HGPS cell (cell line): ENCODE results near the gene C15orf39.

DNA sequence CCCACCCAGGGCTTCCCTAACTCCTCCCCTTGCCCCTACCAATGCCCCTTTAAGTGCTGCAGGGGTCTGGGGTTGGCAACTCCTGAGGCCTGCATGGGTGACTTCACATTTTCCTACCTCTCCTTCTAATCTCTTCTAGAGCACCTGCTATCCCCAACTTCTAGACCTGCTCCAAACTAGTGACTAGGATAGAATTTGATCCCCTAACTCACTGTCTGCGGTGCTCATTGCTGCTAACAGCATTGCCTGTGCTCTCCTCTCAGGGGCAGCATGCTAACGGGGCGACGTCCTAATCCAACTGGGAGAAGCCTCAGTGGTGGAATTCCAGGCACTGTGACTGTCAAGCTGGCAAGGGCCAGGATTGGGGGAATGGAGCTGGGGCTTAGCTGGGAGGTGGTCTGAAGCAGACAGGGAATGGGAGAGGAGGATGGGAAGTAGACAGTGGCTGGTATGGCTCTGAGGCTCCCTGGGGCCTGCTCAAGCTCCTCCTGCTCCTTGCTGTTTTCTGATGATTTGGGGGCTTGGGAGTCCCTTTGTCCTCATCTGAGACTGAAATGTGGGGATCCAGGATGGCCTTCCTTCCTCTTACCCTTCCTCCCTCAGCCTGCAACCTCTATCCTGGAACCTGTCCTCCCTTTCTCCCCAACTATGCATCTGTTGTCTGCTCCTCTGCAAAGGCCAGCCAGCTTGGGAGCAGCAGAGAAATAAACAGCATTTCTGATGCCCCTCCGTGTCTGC is 2.8 kb downstream of the ISLR start:
- RRBS = no CpG with 5 or more reads among the region's 5 CpGs

DNA sequence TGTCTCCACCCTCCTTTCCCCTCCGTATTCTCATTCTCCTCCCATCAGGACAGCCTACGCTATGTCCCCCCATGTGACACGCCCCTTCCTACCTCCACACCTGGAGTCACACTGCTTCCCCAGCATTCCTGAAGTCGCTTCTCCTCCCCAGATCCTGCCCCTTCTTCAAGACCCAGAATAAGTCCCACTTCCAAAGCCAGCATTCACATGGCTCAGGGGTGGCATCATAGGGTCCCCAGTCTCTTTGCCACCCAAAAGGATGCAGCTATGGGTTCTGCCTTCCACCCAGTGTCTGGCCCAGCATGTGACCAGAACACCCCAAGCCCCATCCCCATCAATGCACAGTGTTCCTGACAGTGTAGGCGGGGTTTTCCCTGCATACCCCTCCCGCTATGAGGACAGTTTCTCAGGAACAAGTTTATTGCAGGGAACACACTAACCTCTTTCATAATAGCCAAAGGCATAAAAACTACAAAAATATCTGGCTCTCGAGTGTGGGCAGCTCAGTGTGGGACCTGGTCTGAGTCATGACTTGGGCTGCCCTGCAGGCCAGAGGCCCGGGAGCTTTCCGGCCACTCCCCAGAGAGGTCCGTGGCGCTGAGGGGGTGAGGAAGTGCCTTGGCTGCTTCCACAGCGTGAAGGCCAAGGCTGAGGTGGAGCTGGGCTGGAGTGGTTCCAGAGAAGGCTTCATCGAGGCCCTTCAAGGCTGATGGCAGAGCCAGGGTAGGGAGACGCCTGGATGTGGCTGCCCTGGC is 5.7 kb downstream of the ISLR start:
- RRBS = no CpG with 5 or more reads among the region's 14 CpGs

DNA sequence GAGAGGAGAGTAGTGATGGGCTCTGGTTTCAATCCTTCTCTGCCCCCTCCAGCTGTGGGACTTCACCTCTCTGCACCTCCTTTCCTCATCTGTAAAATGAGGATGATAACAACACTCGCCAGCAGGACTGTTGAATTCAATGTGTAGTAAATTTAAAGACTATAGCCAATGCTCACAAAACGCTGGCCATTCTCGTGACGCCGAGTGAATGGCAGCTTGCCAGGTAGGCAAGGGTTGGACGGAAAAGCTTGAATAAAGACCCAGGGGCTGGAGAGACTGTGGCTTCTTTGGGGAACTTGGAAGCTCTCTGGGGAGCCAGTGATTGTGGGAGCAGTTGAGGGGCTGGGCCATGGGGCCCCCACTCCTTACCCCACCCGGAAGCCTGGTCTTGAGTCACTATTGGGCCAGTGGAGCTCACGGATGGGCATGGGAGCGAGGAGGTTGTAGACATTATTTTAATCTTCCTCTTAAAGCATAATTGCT is 7.8 kb upstream of the CCDC33 start:
- RRBS = no CpG with 5 or more reads among the region's 9 CpGs

- RRBS = no CpG with 5 or more reads among the region's 3 CpGs
These were observed 15.9 kb upstream of the ARID3B start for GRCh38 chr15:74525006-74525536.

DNA sequence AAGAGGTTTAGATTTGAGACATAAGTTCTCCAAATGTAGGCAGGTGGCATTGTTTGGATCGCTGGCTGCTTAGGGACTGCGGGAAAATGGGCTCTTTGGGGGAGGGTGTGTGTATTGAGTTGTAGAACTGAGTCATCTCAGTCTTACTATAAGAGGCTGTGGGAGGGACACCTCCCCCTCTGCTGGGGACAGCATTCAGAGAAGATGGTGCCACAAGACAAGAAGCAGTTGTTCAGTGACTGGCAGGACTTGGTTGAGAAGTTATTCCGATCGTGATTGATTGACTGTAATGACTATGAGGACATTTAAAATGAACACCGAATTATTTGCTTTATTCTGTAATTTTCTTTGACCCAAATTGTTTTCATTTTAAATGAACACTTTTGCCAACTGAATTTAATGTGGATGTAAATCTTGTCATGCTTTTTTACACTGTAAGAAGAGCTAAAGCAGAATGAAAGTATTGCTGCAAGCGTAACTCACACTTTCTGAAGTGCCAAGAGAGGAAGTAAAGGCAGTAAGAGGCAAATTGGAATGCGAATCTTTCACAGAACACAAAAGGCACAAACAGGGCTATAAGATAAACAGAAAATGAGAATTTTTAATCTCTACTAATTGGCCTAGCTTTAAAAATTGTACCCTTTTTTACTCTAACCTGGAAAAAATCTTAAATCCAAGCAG is 1.0 kb downstream of the ARID3B start:
- RRBS = no CpG with 5 or more reads among the region's 7 CpGs

DNA sequence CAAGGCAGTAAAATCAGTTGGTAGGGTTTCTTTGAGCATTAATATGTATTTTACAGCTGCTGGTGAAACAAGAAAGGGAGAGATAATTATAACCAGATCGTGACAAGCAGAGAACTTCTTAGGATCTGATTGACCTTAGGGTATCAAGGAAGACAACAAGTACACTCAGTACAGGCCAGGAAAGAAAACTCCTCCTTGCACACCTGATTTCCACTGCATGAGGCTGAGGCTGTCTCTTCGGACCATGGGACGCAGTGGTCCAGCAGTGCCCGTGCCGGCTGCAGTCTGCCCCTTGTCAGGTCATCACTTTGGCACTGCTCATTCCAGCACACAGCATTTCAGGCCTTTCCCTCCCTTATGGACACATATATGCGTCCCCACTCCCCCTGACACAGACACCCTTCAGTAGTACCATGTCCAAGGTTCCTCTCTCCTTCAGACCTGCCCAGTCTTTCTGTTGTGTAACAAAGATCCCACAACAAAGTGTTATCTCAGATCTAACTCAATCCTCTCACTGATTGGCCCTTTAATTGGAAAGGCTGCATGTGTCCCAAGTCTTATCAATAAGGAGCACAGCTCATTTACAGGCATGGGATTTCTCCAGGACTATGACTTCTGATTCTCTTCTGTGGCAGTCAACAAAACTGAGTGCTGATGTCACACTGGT is 27.8 kb downstream of the CLK3 start:
- RRBS = no CpG with 5 or more reads among the region's 6 CpGs

GRCh38 chr15:74779852-74780382 is 2.0 kb upstream of the CSK start:
- RRBS = no CpG with 5 or more reads among the region's 6 CpGs

- RRBS = 8% methylated on average over 1 of the region's 6 CpGs
These were observed 1.9 kb downstream of the CSK start for GRCh38 chr15:74783749-74784230.

GRCh38 chr15:74843437-74843883 is 504 bp upstream of the ULK3 start:
- RRBS = 9% methylated on average over 8 of the region's 24 CpGs

DNA sequence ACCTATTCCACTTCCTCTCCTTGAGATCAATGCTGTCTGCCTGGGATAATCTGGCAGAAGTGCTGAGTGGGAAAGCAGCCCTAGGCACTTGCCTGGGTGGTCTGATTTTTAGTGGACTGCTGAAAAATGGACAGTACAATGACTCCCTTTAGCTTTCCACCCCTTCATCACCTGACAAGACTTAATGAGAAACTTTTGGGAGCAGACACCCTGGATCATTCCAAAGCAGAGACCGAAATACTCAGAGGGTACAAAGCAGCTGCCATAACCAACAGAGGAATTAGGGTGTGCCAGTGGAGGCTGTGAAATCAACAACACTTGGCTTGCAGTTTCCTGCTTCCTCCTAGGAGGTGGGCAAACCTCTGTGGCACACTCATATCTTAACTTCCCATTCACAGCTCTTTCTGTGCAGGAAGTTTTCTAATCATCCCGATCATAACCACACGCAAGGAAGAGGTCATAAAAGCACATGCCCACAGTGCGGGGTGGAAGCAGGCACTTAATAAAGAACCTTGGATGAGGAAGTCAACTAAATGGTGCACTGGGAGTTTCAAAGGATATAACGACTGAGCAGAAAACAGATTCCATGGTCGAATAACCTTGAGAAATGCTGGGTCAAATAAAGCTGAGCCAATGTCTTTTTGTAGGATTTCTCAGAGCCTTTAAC is 5.2 kb downstream of the SCAMP2 start:
- RRBS = no CpG with 5 or more reads among the region's 6 CpGs

GRCh38 chr15:74896492-74896983 is 6.7 kb downstream of the MPI start:
- RRBS = no CpG with 5 or more reads among the region's 3 CpGs

DNA sequence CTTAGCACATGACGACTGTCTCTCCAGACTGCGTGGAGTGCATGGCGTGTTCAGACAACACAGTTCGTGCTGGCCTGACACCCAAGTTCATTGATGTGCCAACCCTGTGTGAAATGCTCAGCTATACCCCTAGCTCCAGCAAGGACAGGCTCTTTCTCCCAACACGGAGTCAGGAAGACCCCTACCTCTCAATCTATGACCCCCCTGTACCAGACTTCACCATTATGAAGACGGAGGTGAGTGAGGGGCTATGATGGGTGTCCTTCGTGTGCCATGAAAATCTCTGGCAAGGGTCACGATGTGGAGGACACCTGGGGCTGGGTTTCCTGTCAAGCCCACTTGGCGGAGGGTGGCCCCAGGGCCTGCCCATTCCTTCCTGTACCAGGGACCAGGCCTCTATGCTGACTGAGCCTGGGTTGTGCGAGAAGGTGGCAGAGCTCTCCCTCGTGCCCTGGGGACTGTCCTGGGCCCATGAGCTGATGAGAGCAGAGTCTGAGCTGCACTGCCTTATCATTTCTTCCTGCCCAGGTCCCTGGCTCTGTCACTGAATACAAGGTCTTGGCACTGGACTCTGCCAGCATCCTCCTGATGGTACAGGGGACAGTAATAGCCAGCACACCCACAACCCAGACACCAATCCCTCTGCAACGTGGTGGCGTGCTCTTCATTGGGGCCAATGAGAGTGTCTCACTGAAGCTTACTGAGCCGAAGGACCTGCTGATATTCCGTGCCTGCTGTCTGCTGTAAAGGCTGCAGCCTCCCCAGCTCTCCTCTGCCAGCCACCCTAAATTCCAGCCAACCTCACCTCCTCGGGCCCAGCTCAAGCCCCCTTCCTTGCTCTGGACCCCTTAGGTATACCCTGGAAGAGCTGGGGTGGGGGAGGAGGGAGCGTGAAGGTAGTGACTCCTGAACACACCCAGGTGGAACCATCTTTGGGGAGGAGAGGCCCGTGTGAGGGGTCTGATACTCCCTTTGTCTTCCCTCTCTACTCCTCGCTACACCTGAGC is 7.4 kb downstream of the MPI start:
- RRBS = no CpG with 5 or more reads among the region's 19 CpGs

DNA sequence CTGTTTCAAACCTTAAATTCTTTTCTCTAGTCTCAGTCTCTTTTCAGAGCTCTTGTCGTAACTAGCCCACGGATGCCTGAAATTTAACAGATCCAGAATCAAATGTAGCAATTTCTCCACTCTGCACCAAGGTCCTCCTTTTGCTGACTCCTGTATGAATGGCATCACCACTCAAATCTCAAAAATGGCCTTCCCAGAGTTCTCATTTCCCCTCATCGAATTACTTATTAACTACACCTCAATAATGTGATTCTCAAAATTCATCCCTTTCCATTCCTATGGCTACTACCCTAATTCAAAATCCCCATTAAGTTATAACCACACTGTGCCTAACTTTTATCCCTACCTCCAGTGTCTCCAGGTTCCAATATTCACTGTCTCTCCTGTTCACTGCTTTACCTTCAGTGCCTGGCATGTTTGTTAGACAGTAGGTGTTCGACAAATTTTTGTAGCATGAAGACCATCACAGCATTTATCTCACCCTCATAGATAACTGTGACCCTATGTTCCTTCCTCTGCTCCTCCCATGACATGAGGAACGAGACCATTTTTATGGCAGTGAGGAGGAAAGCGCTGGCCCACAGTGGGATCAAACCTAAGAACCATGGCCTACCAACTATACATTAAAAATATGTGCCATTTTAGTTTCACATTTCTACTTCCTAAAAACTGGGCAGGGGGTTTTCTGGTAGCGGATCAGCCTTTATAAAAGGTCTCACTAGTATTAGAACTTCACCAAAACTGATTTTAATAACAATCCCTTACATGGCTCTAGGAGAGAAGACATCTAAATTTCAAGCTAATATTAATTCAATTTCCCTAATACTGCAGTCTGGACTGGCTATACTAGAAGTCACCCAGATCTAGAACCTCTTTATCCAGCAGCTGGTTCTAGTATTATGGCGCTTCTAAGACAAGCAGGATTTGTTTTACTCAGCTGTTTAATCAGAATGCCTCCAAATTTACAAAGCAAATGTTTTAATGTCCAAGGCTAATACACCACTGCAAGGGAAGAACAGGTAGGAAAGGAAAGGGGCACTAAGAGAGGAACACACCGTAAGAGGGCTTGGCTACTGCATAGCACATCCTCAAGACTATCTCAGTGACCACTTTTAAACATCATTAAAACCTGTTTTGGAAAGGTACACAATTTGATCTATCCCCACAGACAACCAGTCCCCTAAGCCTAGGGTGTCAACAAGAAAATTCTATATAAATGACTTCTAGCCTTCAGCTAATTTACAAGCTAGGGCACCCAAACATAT is 12.6 kb upstream of the FAM219B start:
- RRBS = no CpG with 5 or more reads among the region's 9 CpGs

DNA sequence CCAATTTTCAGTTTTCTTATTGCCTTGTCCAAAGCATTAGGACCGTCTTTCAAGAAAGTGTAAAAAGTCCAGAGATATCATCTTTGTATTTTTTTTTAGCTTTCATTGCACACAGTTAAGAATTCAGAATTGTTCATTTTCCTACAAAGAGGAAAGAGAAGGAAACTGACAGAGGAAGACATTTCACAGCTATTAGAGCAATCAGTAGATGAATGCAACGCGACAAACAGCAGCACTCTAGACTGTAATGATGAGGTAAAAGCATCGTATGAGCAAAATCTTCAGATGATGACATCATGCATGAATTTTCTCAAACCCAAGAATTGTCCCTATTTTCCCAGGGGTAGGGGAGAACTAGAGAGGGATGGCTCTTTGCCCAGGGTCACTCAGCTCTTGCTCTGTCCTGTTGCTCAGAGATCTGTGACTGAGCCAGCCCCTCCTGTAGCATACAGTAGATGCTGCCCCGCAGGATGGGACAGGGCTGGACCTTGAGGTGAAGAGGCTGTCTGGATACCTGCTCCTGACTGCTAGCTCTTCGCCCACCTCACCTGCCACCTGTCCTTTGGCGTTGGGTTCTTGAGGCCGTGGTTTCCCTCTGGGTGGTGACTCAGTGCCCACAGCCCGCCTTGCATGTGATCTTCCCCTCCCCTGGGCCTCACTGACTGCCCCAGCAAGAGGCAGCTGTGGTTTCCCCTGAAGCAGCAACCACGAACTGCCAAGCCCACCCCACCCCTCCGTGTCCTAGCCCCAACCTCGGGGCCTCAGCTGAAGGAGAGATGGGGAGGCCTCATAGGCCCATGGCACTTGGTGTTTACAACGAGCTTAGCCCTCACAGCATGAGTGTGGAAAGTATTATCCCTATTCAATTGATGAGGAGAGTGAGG is 84.9 kb downstream of the PPCDC start:
- RRBS = no CpG with 5 or more reads among the region's 13 CpGs

GRCh38 chr15:75200556-75201334 is 937 bp upstream of the C15orf39 start:
- RRBS = 10% methylated on average over 2 of the region's 17 CpGs

DNA sequence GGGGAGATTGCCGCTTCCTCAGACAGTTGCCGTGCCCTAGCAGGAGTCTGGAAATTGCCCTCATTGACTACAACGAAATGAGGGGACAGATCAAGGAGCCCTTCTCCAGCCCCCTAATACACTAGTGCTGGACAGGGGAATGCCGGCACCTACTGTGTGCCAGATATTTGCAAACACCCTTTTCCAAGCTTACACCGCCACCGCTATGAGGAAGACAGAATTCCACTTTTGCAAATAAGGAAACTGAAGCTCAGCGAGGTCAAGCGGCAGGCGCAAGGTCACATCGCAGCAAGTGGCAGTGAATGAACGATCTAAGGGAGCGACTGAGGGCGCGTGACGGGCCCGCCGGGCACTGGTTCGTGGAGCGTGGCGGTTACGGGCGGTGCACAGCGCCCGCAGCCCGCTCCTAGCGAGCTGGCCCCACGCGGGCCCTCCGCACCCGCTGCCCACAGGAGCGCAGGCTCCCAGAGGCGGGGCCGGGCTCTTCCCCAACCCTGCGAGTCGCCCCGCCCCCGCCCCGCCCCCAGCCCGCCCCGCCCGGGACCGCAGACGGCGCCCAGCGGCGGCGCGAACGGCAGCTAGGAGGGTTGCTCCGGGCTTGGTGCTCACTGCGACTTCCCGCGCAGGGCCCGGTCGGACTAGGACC is at the start of gene C15orf39:
Gene C15orf39 (plus strand): TSS at position 548 of the 646 bp plus-strand sequence.
- RRBS = 2% methylated on average over 14 of the region's 55 CpGs

DNA sequence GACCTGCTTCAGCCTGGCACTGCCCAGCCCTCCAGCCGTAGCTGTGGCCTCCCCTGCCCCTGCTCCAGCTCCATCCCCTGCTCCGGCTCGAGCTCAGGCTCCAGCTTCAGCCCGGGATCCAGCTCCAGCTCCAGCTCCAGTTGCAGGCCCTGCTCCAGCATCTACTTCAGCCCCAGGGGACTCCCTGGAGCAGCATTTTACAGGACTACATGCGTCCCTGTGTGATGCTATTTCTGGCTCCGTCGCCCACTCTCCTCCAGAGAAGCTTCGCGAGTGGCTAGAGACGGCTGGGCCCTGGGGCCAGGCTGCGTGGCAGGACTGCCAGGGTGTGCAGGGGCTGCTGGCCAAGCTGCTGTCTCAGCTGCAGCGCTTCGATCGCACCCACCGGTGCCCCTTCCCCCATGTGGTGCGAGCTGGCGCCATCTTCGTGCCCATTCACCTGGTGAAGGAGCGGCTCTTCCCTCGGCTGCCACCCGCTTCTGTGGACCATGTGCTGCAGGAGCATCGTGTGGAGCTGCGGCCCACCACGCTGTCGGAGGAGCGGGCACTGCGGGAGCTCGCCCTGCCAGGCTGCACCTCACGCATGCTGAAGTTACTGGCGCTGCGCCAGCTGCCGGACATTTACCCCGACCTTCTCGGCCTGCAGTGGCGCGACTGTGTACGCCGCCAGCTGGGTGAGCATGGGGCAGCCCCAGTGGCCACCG is 6.6 kb downstream of the C15orf39 start:
- RRBS = 59% methylated on average over 4 of the region's 39 CpGs

GRCh38 chr15:75351043-75351619 is 4.3 kb downstream of the NEIL1 start:
- RRBS = no CpG with 5 or more reads among the region's 2 CpGs

DNA sequence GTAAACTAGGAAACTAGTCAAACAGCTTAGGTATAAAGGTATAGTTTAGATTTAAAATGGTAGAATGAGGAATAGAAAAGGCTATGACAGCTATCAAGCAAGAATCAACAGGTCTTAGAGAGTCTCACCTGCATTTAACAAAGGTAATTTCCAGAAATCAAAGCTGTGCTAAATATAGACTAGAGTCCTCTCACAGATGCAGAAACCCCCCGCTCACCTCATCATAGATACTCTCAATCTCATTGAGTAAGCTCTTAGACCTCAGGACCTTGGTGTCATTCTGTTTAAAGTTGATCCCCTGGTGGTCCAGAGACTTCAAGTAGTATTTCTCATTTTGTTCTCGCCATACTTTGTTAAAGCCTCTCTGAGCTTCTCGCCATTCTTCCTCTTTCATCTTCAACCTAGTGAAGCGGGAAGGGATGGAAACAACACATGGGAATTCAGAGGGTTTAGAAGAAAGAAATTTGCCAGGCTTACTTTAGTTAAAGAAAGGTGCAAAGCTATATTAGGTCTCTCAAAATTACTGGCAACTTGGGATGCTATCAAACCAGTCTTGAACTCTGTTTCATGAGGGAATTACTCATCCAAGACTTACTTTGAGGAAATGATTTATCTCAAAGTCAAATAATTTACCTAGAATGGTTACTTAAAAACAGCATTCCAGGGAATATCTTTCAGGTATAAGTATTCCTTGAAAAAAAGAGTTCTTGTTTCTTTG is 26.2 kb upstream of the MAN2C1 start:
- RRBS = no CpG with 5 or more reads among the region's 4 CpGs

DNA sequence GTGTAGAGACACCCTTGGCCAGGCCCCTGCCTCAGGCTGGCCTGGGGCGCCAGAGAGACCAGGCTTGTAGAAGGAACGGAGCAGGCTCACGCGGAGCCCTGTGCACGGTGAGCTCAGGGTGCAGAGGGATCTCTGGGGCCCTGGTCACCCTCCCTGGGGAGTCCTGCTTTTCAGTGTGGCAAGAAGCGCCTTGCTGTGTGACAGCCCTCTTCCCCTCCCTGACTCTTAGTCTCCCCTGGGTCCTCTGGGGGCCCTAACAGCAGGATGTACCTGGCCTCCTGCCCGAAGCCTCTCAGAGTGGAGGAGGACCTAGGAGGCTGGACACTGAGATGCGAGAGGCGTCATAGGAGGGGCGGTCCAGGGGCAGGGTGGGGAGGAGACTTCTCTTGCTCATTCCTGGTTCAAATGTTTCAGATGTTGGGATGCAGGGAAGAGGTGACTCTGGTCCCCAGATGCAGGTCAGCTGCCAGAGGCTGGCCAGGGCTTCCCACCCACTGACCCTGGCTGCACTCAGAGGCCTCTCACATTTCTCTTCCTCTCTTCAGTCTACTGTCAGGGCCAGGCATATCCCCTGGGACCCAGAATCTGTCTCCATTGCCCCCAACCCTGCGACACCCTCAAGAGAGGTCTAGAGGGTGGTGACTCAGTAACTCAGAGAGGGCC is 25.7 kb downstream of the SNX33 start:
- RRBS = no CpG with 5 or more reads among the region's 11 CpGs